Bronchus fibroblast of lung (primary cell): Measurements from ENCODE around the genes DACH1 and UCHL3.

GRCh38 chr13:71379066-71379313, 488.0 kb downstream of the DACH1 start:
- RAMPAGE, long total RNA = no peak

- RAMPAGE, long total RNA = no peak
Measured at GRCh38 chr13:71479098-71479516, 387.9 kb downstream of the DACH1 start.

- RAMPAGE, long total RNA = no peak
Measured at GRCh38 chr13:71866856-71867798, at the start of gene DACH1. Gene DACH1, minus strand, starts transcription at chr13:71867204.

GRCh38 chr13:72537938-72538192, 189.6 kb downstream of the MZT1 start:
- RAMPAGE, long total RNA = no peak

DNA sequence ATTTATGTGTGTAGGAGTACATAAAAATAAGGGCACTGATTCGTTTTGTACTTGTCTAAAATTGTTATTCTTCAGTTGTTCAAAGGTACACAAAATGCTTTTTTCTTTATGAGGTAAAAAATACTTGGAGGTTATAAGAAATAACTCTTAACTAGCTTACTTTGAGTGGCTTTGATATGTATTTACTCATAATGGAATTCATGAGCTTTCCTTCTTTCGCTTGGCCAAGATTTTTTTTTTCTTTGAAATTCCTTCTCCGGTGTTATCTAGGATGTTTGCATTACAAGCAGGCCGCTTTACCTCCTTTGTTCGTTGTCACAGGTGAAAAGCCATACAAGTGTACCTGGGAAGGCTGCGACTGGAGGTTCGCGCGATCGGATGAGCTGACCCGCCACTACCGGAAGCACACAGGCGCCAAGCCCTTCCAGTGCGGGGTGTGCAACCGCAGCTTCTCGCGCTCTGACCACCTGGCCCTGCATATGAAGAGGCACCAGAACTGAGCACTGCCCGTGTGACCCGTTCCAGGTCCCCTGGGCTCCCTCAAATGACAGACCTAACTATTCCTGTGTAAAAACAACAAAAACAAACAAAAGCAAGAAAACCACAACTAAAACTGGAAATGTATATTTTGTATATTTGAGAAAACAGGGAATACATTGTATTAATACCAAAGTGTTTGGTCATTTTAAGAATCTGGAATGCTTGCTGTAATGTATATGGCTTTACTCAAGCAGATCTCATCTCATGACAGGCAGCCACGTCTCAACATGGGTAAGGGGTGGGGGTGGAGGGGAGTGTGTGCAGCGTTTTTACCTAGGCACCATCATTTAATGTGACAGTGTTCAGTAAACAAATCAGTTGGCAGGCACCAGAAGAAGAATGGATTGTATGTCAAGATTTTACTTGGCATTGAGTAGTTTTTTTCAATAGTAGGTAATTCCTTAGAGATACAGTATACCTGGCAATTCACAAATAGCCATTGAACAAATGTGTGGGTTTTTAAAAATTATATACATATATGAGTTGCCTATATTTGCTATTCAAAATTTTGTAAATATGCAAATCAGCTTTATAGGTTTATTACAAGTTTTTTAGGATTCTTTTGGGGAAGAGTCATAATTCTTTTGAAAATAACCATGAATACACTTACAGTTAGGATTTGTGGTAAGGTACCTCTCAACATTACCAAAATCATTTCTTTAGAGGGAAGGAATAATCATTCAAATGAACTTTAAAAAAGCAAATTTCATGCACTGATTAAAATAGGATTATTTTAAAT, 17.0 kb downstream of the KLF5 start:
- RAMPAGE, long total RNA = no peak

DNA sequence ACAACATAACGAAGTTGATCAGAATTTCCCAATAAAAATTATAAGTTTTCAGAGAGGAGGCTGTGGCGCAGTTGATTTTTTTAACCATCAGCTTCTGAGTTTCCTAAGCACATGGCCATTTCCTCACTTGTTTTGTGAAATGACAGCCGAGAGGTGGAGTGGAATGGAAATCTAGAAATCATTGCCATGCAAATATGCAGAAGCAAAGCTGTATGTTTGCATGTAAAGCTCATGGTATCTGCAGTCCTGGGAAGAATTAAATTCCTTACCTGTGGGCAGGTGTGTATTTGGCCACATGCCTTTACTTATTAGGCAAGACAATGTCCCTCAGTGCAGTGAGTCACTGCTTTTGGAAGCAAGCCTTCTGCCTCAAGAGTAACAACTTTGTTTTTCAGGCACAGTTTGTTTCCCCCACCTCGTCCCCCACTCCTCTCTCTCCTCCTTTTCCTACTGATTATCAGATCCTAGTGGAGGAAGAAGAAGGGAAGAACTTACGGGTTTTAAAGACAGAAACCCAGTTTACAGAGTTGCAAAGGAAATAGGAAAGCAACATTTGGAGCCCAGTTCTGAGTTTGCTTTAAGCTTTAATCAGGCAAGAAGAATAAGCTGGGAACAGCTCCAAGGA, 189.9 kb downstream of the KLF5 start:
- RAMPAGE, long total RNA = no peak

- RAMPAGE, long total RNA = no peak
Measured at GRCh38 chr13:73327491-73328060, 268.8 kb downstream of the KLF5 start.

DNA sequence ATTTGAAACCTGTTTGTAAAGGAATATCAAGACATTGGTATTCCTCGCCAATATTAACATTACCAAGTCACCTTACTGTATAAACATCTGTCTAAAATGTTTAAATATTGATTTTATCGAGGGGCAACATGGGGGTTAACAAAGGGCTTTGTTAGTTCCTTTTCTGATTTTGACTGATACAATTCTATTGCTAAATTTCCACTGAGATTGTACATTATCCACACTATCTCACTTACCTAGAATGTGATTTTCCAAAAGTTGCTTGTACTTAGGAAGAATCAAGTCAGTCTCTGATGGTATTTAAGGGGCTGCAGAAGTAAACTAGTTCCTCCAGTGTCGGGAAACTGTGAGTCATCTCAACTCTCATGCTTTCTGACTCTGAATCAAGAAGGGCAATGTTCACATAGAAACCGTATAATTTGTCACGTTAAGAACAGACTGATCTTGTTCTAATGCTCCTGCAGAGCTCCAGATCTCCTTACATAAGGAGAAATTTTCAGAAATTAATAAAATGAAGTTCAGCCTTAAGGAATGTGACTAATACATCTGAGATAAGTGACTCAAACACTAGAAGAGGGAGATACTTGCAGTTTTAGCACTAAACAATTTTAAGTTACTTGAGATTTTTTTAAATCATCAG, 369.3 kb downstream of the KLF5 start:
- RAMPAGE, long total RNA = no peak

DNA sequence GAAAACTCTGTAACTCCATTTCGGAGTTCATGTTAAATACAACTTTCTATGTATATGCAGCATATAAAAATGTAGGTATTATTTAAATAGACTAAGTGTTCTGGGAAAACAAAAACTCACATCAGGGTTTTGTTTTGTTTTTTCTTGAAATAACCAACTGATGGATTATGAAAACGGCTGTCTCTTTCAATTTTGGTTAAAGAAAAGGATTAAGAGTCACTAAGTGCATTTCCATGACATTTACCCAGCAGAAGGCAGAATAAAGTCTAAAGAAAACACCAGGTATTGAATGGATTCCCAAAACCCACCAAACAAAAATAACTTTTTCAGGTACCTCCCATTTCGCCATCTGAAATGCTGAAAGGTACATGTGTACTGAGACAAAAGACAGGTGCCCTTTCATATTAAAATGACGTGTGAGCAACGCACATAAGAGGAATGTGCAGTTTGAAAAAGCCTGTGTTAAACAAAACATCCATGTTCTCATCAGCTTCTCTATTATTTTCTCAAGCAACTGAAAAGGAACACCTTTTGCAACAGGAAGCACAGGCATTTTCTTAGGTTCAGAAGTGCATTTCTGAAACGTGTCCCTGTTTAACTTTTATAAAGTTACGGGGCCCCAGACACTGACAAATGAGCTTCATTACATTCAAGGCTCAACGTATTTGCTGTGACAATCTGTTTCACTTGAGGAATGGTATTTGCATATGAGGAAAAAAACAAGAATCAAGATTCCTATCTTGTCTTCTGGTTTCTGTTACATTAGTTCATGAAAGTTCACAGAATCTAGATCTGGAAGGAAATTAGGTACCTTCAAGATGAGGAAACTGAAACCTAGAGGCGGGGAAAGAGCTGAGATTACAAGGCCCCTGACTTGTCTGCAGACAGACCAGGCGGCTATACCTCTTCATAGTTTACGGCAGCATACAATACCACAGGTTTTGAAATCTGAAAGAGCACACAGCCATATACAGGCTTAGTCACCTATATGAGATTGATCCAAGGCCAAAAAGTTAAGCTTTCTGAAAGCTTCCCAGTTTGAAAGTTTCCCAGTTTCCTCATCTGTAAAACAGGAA, 643.6 kb downstream of the KLF5 start:
- RAMPAGE, long total RNA = no peak

GRCh38 chr13:74036257-74036769, 977.5 kb downstream of the KLF5 start:
- RAMPAGE, long total RNA = no peak

DNA sequence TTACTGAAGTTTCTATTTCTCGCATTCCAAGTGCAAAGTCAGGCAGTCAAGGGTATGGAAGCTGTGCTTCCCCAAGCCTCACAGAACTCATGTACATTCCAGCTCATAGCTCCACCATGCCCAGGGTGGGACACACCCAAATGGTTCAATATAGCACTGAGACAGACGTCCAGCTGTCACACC, 989.0 kb downstream of the KLF5 start:
- RAMPAGE, long total RNA = no peak

DNA sequence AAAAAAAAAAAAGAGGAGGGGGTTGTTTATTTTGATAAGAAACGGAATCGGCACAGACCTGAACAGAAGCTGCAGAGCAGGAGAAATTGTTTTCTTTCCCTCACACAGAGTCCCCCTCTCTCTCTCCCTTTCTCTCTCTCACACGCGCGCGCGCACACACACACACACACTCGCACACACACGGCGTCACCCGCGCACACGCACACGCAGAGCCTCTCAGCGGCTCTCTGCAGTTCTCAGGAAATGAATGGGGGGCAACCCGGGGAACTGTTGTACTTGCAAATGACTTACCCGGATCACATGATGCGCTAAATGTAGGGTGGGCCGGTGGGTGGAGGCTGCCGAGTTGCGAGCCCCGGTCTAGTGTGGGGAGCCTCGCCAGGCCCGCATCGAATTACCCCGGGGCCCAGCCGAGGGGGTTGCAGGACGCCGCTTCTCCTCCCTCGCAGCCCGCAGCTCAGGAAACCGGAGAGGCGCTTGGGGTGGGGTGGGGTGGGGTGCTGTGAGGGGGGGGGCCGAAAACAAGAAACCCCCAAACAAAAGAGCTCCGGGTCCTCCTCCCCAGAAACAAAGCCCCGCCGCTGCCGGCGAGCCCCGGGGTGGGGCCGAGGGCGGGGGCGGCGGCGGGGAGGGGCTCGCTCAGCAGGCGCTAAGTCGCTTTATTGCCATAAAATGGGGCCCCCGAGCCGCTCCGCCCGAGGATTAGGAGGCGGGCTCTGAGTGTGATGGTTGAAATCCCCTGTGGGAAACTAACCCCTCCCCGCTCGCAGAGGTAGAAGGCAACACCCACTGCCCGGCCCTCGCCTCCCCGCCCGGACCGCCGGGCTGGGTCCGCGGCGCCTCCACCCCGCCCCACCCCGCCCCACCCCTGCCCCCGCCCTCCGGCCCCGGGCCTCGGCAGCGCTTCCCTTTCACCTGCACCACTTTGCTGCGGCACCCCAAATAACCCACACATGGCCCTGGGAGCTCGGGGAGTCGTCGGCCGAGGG, 1075.2 kb downstream of the KLF5 start:
- RAMPAGE, long total RNA = no peak

- RAMPAGE, long total RNA = no peak
Measured at GRCh38 chr13:74162201-74162668, 1103.4 kb downstream of the KLF5 start.

- RAMPAGE, long total RNA = no peak
Measured at GRCh38 chr13:75468906-75469567, 12.9 kb downstream of the TBC1D4 start.

GRCh38 chr13:75549230-75550238, at the start of gene UCHL3:
Gene UCHL3, plus strand, starts transcription at chr13:75549791.
- RAMPAGE, long total RNA = start-site peak on the plus strand at chr13:75549754-75549817, 6,932 and 3,008 reads in 2 replicates

DNA sequence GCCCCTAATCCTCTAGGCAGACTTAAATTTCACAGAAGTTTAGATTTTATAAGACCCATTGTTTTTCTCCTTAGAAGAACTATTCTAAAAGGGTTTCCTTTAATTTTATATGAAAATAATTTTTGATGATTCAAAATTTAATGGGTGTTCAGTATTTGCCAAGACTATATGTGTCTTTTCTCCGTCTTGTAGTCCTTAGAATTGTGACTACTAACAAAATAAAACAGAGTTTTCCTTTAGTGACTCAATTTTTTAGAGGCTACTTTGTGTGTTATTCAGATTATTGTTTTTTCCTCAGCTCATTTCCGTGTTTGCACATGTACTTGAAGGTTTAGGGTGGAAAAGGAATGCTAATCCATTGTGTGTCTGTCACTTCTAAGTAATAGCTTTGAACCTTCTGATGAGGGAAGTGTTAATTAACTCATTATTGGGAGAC, 88.5 kb downstream of the LMO7 start:
- RAMPAGE, long total RNA = no peak

DNA sequence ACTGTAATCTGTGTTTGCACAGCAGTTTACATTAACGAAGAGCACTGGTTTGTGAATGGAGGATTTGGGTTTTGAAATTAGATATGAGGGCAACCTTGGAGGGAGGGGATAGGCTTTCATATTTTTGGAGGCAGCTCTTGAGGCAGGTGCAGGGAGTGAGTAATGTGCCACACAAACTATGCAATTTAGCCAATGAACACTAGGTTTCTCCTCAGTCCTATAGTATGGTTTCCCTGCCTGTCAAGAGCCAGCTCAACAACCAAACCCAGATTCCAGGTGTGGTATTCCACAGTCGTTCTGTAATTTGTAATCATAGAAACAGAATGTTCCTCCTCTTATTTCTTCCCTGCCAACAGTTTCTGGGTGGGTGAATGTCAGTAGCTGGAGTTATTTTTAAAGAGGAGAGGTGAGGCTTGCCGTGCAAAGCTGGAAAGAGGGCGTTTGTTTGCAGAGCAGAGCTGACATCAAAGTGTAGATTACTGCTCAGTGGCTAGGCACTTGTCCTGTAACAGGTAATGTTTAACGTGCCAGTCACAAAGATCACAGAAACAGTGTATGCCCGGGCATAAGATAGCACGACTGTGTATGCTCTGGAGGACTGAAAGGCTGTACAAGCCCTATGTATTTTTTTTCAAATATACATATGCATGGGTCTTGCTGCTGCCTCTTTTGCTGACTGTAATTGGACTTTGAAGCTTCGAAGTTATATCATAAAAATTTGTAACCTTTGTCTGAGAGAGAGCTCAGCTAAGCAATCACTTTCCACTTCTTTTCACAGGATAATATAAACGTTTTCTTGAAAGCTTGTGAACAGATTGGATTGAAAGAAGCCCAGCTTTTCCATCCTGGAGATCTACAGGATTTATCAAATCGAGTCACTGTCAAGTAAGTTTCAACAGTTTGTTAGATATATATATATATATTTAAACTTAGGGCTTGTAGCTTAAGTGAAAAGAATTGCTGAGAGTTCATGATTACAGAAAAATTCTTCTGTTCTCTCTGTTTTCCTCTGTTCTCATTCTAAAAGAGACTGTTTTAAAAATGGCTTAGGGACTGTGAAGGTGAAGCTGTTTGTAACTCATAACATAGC, 124.4 kb downstream of the LMO7 start:
- RAMPAGE, long total RNA = no peak

DNA sequence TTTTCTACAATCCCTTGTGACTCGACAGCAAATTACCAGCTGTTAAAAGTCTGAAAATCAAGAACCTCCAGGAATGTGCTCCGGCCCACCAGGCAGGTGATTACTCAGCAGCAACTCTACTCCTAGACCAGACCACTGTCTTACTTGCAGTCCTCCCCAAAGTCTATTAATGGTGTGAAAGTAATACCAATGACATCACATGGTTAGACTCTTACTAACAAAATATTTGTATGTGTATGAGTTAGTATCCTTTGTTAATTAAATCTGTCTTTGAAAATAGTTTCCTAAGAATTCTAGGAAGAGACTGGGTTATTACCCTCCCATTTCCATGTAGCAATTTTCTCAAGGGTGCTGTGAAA, 362.2 kb downstream of the KCTD12 start:
- RAMPAGE, long total RNA = no peak

DNA sequence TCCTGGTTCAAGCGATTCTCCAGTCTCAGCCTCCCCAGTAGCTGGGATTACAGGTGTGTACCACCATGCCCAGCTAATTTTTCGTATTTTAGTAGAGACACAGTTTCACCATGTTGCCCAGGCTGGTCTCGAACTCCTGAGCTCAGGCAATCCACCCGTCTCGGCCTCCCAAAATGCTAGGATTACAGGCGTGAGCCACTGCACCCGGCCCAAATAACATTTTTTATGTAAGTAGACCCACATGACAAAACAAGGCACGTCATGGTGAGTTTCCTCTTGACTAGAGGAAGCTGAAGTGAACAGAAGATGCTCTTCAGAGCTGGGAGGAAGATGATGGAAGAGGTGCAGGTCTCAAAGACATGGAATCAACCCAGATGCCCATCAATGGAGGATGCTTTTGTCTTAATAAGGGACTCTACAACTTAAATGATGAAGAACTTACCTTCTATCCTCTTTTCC, 139.0 kb downstream of the KCTD12 start:
- RAMPAGE, long total RNA = no peak

GRCh38 chr13:76880463-76881548, 5.4 kb downstream of the KCTD12 start:
- RAMPAGE, long total RNA = no peak